ENCODE measurements around the genes CHCT1 and TACO1.

DNA sequence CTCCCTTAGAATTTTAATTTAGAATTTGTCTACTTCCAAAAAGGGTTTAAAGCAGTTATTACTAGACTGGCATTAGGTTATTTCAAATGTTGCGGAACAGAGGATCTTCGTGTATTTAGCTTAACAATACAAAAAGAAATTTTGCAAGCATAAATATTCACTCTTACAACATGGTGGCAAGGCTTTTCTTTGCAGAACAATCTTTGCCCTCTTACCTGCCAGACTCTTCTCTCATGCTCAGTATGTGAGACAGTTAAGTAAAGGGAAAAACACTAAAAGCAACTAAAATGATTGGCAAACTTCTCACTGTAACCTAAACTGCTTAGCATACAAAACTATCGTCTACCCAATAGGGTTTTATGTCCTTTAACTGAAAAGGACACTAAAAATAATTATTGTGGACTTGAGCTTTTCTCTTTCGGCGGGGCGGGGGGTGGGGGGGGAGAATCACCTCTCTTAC is 1.6 kb upstream of the CLTC start:
- PRO-cap = no peak

GRCh38 chr17:59647954-59648605 is 28.4 kb downstream of the CLTC start:
- PRO-cap = no peak

- PRO-cap = no peak
Observed at GRCh38 chr17:59831652-59832138, 61.0 kb downstream of the TUBD1 start.

DNA sequence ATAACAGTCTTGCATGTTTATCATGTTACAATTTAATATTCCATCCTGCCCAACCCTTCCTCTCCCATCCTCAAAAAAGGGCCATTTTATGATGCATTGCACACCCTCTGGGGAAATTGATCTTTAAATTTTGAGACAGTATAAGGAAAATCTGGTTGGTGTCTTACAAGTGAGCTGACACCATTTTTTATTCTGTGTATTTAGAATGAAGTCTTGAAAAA is 52.5 kb downstream of the TUBD1 start:
- PRO-cap = no peak

- PRO-cap = no peak
Observed at GRCh38 chr17:60077909-60078522, 705 bp downstream of the HEATR6 start.

GRCh38 chr17:60087992-60088586 is 9.4 kb upstream of the HEATR6 start:
- PRO-cap = no peak

DNA sequence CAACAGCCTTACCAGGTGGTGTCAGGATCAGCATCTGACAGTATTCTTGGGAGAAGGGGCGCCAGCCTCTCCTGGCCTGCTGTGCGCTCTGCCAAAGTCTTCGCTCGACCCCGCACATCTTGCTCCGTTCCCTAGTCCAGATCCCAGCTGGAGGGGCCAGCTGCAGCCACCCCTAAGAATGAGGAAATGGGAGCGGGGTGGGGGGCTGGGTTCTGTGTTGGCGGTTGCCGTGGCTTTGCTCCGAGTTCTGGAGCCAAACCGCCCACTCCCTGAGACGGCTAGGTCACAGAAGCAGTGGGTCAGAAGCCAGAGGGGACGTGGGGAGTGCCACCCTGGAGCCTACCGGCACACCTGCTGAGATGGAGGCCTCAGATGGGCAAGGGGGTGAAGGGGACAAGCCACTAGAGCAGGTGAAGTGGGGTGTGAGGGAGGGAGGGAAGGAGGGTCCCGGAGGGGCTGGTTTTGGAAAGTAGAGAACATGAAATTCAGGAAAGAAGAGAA is at the start of gene CHCT1:
Gene CHCT1, plus strand, starts transcription at position 256 of the 501 bp plus-strand sequence.
- PRO-cap = no peak

DNA sequence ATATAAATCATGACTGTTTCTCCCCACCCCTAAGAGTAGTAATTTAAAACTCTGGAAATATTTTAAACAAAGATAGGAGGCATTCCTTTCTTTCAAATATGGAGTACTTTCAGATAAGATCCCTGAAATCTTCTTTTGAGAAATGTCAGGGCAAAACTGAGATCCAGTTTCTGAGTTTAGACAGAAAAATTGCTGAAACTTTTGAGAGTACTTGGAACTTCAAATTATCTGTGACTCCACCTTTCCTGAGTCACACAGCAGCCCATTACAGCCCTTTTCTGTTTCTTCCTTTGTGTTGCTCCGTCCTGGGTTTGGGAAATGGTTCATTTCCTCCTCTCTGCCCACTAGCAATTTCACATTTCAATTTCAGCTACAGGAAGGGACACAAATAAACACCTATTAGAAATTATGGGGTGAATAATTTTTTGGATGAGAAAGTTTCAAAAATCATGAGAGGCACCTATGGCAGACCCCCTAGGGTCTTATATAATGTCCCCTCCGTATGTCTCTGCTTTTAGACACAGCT is 28.8 kb upstream of the PPM1D start:
- PRO-cap = no peak

DNA sequence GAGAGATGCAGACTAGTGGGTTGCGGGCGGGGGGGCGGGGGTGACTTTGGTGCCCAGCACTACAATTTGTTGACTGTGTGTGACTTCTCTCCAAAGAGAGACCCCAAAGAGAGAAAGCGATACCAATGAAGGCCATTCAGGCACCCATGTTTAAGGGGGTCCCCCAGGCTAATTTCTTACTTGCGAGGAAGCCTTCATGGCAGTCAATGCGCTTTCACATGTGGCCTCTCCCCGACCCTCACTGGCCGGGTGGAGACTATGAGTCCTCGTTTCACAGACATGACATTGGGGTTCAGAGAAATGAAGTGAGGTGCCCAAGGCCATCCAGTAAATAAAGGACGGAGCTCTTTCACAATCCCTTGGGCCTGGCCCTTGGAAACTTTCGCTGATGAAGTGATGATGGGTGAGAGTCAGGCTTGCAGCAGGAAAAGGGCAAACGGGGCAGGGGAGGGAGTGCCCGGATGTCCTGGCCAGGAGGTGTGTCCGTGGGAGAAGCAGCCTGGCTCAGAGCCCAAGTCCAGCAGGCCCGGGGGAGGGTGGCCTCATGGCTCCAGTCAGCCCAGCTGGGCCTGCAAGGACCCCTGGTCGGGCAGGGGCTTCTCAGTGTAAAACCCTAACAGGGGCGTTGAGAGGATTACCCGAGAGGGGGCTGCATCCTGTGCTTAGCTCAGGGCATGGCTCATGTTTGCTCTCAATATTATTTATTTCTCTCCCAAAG is 14.6 kb downstream of the TBX2 start:
- PRO-cap = no peak

DNA sequence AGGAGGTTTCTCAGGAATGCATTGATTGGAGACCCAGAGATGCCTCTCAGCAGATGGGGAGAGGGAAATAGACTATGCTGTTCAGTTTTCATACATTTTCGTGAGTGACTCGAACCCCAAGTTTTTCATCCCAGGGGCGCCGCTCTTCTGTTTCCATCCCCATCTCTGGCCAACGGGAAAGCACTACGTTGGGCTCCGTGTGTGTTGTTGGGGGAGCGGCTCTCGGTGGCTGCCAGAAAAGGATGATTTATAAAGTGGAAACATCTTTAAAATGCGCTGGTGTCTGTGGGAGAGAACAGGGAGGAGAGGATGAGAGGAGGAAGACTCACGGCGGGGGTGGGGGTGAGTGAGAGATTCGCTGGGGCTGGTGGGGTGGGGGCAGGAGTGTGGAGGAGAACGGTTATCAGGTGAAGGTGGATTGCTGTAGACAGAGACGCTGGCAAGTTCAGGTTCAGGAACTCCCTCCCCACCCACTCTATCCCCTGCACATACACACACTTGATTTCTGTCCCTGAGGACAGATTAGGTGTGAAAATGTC is 5.8 kb downstream of the TBX4 start:
- PRO-cap = no peak

- PRO-cap = no peak
Observed at GRCh38 chr17:61904233-61904688, 23.5 kb downstream of the INTS2 start.

DNA sequence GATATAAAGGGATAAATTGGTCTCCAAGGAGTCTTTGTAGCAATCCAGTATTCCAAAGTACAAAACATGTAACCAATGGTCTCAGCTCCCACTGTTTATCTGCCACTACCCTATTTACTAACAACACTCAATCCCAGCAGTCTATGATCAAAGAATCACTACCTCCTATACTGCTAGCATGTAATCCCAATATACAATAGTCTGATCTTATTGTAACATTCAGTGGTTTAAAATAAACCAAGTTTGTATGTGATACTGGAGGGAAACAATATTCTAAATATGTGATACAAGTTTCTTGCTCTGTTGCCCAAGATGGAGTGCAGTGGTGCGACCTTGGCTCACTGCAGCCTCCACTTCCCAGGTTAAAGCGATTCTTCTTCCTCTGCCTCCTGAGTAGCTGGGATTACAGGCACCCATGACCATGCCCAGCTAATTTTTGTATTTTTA is 26.0 kb downstream of the MED13 start:
- PRO-cap = no peak

DNA sequence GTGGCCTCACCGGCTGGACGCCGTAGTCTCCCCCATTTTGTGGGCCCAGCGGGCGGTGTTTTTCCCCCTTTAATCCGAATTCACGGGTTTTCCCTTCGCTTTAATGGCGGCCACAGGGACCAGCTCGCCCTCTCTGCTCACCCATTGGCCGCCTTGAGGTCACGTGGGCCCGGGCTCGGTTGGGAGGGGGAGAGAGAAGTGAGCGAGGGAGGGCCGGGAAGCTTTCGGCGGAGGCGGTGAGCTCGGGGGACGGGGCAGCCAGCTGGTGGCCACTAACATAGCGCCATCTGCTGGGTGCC is 706 bp upstream of the MED13 start:
- PRO-cap = bidirectional peak, plus-strand start outside the sequence, minus-strand start at position 146 of the sequence

- PRO-cap = no peak
Observed at GRCh38 chr17:62602895-62603673, 24.4 kb upstream of the MRC2 start.

- PRO-cap = bidirectional peak, plus-strand start at chr17:62653240, minus-strand start at chr17:62653144; bidirectional peak, plus-strand start at chr17:62653393, minus-strand start at chr17:62653324
Observed at GRCh38 chr17:62652806-62653782, 25.6 kb downstream of the MRC2 start.

DNA sequence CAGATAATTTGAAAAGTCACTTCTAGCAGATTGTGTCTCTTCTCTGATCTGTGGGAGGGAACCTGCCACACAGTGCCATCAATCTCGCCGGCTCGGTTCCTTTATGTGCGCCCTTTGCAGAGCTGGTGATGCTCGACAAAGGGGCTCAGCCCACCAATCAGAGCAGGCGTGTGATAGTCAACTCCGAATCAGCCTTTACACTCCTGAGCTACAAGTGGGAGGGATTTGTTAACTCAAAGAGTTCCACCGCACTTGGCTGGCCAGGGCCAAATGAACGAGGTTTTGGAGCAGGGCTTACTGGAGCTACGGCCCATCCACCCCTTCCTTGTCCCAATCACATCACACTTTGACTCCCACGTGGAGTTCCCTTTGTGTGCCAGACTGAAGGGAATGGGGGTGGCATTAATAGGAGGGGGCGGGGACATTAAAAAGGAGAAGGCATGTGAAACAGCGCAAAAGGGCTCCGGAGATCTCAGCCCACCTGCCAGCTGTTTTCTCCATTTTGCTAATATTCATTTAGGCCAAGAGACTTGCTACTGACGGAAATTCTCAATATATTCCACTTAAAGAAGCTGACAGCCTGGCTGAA is 86.0 kb downstream of the MRC2 start:
- PRO-cap = no peak

DNA sequence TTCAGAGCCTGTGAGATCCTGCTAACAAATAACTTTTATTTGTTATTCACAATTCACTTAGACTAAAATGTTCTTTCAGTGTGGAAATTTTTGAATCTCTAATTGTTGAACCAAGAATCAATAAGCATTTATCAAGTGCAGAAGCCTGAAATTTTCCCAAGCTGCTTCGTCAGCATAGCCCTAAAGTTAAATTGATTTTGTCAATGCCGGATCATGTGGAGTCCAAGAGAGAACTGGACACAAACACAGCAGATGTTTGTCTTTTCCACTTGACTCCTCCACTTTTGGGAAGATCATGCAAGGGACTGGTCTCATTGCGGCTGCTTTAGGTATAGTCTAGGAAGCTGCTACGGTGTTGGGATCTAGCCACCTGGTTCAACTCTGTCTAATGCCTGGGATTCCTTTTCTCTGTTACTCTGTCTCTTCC is 95.8 kb downstream of the CYB561 start:
- PRO-cap = no peak

DNA sequence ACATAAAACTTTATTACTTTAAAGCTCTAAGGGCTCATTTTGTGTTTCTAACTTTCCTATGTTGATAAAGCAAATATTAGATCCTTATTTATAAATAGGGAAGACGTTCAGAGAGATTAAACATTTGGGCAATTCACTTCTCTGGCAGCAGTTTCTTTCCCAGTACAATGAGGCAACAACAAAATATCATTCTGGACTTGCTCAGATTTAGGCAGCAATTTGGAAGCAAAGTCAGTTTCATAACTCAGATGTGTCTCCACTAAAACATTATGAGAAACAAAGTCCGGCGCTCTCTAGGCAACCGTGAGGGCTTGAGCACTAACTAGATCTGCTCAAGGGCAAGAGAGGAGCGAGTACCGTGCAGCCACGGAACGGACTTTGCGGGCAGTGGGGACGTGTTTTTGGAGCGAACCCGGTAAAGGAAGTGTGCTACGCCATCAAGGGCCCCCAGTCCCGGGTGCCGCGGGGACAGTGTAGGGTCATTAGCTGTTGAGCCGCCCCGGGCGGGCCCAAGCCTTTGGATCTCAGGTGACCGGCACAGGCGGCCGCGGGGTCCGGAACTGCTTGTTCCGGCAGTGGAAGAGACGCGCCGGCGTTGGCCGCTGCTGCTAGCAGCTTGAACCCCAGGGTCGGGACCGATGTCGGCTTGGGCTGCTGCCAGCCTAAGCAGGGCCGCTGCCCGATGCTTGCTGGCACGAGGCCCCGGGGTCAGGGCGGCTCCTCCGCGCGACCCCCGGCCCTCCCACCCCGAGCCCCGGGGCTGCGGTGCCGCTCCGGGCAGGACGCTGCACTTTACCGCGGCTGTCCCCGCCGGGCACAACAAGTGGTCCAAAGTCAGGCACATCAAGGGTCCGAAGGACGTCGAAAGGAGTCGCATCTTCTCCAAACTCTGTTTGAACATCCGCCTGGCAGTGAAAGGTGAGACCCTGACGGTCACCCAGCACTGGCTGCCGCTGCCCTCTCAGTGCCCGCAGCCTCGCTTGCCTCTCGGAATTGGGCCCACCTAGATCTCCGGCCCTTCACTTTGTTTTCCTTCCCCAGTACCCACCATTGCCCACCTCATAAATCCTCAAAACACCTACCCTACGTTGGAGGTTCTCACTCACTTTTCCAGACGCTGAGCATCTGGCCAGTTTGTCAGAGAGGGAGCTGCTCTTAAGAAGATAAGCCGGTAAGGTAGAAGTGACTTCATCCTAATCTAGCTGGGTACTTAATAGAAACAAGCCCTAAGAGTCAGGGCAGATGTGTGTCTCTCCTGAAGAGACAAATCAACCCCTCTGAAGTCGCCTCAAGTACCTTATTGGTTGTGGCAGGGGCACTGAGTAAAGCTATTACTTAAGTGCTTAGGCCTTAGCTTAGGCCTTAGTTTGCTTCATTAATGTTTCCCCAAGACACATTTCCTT is at the start of gene TACO1:
Gene TACO1, plus strand, starts transcription at position 450 of the 1,403 bp plus-strand sequence.
- PRO-cap = bidirectional peak, plus-strand start at position 450 of the sequence, minus-strand start at position 330 of the sequence

DNA sequence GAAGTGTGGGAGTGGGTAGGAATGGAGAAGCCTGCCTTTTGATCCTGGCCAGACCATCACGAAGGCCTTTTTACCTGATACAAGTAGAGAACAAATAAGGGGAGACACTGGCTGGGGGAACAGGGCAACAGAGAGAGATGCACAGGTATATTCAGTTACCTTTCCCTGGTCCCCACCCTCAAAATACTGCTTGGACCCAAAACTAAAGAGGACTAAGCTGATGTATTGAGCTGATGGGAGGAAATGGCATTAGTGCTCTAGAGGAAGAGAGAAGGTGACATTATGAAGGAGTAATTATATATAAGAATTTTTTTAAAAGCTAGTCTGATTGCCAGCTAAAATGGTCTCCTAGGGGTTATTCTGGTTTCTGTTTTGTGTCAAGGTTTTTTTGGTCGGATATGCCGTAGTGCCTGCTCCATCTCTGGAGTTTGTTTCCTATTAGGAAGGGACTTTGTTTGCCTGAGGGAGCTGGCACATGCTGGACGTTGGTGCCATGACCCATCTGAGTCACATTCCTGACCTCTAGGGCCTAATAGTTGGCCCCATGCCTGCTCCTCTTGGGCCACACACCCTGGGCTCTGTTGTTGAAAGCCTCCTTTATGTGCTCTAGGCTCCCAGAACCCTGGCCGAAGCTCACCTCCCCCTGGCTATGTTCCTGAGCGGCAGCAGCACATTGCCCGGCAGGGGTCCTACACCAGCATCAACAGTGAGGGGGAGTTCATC is 18.6 kb downstream of the LIMD2 start:
- PRO-cap = no peak

DNA sequence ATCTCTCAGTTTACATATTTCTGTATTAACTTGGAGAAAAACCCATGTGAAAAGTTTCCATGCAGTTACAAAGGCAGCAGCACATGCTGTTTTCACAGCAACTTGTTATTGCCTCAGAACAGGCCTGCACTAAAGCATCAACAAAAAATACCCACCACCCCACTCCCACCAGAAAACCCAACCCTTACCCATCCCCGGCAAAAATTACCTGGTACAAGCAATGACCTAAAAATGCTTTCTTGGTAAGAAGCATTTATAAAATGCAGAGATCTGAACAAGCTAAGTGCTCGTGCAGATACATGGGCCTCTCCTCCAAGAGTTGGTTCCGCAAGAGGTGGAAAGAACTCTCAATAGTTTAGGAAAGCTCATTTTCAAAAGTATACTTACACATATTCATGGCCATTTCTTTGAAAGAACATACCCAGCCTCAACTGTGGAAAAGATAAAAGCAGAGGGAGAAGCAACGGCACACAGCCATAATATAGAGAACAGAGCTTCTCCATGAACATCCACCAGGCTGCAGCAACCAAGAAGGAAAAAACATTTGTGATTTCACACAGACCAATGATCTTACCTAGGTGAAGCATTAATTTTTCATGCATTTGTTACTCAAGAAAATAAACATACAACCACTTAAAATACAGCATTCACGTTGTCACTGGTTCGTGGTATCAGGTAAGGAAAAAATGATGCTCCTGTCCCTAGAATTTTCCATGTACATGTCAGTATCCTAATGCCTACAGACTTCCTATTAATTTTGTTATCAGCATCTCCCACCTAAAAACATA is 4.1 kb upstream of the STRADA start:
- PRO-cap = no peak